Colon Carcinoma Metastatic in the Lung (tissue), 2 donors: ENCODE measurements around a stretch of chr3.

DNA sequence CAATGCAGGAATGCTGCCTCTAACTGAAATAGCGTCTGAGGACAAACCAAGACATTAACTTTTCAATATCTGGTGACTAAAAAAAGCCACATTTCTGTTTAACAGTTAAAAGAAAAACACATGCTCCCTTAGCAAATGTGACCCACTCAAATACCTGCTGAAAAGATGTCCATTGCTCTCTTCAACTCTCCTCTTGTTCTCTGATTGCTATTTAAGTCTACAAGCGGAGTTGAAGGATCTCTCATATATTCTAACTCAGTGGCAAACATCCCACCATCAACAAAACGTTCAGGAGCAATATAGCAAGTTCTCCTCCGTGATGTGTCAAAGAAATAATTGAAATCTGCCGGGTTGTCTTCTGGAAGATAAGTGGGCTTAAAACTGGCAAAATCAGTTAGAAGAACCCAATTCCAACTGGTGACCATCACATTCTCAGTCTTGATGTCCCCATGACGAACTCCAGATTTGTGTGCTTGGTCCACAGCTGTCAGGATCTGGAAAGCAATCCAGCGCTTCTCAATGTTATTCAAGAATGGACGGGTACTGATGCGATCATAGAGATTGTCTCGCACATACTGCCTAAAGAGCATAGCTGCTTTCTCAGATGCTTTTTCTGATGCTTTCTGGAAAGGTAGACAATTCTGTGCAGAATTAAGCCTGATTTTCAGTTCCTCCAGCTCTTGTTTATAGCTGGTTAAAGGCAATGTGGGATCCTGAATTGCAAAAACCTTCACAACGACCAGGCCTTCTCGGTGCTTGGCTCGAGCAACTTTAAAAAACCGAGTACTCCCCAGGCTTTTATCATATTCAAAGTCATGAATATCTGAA, 2.1 kb downstream of the PIK3R4 start:
- PRO-cap, 2 experiments, result no peak in any of the 2 experiments

DNA sequence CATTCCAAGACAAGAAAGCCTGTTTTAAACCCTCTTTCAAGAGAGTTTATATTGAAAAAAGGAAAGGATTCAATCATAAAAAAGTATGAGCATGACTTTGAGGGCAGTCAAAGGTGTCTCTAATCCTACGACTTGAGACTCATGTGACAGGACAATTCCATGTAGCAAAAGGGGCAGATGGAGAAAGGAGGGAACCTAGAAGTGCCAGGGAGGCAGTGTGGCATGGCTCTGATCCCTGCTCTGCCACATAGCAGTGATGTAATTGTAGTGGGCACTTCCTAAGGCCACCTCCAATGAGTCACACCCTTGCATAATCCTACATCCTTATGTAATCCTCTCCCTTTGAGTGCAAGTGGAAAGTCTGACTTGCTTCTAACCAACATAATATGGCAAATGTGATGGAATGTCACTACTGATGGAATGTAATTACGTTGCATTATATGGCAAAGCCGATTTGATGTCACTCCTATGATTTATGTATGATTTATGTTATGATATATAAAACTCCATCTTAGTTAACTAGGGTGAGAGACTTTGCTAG, 73.0 kb upstream of the ATP2C1 start:
- PRO-cap, 2 experiments, result no peak in any of the 2 experiments

DNA sequence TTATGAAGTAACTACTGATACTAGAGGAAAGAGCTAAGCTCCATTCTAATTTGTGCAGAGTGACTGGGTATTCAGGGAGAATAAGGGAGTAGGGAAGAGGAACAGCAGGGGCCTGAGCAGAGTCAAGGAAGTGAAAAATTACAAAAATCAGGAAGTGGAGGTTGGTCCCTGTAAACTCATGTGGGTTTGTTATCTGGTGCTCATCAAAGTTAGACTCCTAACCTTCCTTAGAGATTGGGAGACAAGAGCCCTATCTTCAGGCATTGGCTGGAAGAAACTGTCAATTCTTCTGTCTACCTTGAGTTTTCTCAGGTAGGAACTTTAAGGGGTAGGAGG, 82.5 kb downstream of the NEK11 start:
- PRO-cap, 2 experiments, result no peak in any of the 2 experiments

- PRO-cap, 2 experiments, result no peak in any of the 2 experiments
Observed at GRCh38 chr3:131331973-131332459, 49.6 kb upstream of the NUDT16 start.

GRCh38 chr3:131526758-131527511, 24.2 kb upstream of the MRPL3 start:
- PRO-cap, 2 experiments, result no peak in any of the 2 experiments

GRCh38 chr3:132284562-132285011, 32.6 kb upstream of the ACP3 start:
- PRO-cap, 2 experiments, result no peak in any of the 2 experiments

DNA sequence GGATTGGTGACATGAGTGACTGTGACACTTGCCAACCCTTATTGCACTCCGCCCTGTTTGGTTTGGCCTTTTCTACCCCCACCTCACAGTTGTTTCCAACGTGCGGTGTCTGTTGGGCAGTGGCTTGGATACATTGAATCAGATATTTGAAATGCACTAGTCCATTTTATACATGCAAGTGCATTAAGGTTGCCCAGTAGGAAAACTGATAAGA, 1.9 kb downstream of the NPHP3 start:
- PRO-cap, 2 experiments, result no peak in any of the 2 experiments

- PRO-cap, 2 experiments, result no peak in any of the 2 experiments
Observed at GRCh38 chr3:133412766-133413064, 12.9 kb downstream of the BFSP2 start.

- PRO-cap, 2 experiments, result peak in 2 of 2 experiments; most common plus-strand start chr3:133806288 (in 1); most common minus-strand start chr3:133806296 (in 2)
Observed at GRCh38 chr3:133806152-133806928, 725 bp downstream of the SRPRB start.

GRCh38 chr3:133935560-133936349, 40.1 kb upstream of the RAB6B start:
- PRO-cap, 2 experiments, result no peak in any of the 2 experiments

DNA sequence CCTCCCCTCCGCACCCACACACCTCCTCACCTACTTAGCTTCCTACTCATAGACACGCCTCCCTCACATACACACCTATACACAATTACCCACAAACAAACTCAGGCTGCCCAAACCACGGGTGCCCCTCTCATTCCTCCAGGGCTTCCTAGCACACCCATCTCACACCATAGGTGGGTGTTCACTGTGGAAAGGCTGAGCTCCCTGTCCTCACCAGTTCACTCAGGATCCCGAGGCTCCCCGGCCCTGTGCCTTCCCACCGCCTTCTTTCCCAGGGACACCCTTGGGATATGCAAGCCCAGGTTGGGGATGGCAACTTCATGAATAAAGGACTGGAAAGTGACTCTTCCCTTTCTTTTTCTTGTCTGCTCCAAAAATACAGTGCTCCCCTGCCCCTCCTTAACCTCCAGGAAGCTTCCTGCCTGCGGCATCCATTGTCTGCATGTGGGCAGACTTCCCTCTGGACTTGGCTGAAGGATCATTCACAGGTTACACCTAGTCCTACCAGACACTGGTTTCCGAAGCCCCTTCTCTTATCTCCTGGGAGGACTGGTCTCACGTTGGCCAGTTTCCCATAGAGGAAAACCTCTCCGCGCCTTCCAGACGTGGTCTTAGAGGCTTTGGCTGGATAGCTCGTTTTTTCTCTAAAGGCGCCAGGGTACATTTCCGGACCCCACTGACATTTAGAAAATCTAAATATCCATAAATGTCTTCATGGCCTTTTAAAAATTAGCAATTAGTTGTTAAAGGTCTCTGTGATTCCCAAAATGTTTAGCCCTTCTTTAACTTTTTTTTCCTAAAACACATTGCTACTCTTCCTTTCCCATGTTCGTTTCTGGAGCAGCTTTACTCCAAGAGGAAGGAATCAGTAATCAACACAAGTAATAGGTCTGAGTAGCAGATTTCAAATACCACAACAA, 61.3 kb downstream of the SLCO2A1 start:
- PRO-cap, 2 experiments, result no peak in any of the 2 experiments

DNA sequence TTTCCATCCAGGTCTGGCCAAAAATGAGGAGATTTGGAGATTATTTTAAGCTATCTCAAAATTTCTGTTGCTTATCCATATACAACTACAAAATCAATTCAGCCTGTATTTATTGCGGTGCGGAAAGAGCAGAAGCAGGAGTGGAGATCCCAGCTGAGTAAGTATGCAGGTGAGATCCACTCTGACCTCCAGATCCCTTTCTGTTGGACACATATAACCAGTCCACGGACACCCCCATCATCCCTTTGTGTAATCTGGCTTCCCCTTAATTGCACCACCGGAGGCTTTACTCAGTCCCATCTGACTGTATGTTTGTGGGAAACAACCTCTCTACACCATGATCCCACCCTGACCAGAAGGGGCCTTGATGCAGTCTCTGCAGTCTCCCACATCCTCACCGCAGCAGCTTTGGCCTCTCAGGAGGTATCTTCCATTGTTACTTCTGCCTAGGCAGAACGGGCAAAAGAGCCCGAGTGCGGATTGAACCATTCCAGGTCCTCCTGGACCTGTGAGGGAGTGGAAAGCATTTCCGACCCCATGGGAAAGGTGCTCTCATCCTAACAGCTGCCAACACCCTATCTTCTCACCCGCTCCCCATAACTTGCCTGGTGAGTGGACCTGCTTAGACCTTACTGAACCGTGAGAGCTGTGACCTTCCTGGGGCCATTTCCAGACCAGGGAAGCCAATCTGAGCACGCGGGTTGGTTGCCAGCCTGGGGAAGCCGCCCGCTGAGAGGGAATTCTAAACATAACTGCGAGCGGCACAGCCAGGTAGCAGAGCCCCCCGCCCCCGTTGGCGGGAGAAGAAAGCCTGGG, 1.1 kb downstream of the SLCO2A1 start:
- PRO-cap, 2 experiments, result no peak in any of the 2 experiments

DNA sequence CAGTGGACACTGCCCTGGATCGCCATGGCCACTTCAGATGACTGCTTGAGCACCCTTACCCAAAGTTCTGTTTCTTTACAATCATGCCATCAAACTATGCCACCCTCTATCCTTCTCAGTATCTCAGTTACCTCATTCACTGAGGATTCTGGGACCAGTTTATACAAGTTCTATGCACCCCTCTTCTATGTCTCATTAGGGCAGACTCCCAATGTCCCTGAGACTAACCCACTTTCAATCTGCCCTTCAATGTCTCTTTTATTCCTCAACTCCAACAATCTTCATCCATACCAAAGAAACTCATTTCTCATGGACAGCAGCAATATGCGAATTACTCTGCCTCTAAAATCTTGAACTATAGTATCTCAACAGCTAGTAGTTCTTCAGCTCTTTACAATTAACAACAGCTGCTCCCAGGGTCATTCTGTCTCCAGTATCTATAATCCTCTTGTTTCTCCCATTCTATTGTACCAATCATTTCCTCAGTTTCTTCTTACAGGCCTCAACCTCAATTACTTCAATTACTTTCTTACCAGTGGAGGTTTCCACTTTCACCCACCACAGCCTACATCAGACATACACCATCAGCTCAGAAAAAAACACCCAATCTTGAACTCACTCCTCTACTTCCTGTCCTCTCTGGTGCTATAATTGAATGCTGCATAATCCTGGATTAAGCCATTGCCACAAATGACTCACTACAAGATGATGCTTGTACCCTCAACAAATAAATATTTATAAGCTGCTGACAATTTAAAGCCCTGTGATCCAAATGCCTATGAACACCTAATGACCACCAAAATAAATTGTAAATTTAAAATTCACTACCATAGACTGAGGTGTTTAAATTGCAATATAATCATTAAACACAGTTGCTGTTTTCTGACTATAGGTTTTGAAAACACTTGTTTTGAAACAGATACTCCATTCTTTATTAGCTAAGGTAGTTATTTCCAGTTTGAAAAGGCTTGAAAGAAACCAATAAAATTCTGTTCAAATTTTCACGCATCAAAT, 18.6 kb downstream of the RYK start:
- PRO-cap, 2 experiments, result no peak in any of the 2 experiments

DNA sequence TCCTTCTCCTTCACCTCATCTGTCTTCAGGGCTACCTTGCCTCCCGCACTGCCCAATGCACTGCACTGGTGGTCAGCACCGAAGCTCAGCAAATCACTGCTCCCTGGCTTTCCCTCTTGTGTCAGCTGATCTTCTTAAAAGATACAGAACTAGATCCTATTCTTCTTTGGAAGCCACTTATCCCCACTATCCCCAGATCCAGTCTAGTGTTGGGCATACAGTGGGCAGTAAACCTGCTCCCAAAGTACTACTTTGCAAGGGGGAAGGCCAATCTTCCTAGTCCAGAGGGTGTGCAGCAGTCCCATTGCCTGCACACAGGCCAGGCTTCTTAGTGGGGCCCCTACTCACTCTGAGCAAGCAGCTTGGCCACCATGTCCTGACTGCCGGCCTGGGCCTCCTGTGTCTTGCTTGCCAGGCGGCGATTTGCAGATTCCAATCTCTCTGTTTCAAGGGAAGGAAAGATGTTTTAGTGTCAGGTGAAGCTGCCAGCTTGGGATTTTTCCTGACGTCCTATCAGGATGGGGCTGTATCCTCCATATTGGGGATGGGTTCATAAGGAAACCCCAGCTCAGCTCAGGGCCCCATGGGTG, 8.7 kb downstream of the AMOTL2 start:
- PRO-cap, 2 experiments, result no peak in any of the 2 experiments

DNA sequence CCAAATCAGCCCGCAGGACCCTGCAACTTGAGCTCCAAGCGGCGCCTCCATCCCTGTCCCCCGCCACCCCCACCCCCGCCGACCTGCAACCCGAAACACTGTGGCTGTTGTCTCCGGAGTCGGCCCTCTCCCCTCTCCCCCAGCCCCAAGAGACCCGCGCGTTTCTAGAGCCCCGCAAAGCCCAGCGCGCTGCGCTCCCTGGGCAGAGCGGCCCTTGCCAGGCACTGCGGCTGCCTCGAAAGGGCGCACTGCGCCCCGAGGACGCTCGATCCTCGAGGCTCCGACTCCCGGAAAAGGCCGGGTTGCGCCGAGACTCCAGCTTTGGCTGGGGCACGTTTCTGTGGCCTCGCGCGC, 311 bp downstream of the AMOTL2 start:
- PRO-cap, 2 experiments, result peak in 1 of 2 experiments; most common minus-strand start position 296 of the sequence (in 1)

DNA sequence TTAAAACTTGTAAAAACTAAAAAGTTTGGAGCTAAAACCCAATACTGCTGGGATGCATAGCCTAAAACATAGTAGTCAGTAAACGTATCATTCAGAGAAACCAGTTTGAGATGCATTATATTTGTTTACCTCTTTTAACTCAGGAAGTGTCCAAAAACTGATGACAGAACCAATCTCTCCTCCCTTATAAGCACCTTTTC, 58.4 kb downstream of the CEP63 start:
- PRO-cap, 2 experiments, result no peak in any of the 2 experiments

DNA sequence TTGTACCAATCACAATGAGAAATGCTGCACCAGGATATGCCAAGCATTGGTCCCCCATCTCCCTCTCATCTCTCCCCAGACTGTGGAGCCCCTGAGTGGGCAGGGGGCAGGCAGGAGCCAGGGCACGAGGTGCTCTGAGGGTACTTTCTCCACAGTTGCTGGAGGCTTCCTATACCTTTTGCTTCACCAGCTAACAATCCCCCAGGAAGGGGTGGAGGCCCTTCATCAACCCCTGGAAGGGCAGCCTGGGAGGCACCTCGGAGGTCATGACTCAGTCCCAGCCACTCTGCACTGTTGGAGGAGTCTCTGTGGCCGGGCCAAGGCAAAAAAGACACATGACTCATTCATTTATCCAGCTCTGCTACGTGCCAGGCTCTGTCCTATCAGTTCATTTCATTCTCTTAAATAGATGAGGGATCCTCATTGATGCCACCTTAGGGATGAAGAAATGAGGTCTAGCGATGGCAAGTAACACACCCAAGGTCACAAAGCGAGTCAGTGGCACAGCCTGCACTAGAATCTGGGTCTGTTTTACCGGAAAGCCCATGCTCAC, 15.7 kb upstream of the KY start:
- PRO-cap, 2 experiments, result no peak in any of the 2 experiments

- PRO-cap, 2 experiments, result no peak in any of the 2 experiments
Observed at GRCh38 chr3:134809781-134810890, 15.1 kb downstream of the EPHB1 start.

DNA sequence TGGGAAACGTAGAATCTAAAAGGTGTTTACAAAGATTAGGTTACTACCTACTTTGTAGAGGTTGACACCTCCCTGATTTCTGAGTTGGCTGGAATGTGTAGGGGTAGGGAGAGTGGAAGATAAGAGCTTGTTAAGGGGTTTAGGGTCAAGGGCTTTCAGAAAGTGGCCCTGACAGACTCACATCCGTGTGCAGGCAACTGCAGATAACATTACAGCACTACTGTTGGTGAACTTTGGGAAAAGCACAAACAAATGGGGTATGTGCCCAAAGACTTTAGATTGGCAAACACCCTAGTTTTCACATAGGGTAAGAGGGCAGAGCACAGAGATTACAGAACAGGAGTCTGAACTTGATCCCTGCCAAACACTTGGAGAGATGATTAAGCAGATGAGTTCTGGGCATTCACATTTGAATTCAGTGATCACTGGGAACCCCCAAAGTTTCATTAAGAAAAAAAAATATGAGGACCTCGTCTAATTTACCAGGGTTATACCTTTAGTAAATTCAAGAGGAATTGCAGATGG, 375.7 kb downstream of the EPHB1 start:
- PRO-cap, 2 experiments, result no peak in any of the 2 experiments

DNA sequence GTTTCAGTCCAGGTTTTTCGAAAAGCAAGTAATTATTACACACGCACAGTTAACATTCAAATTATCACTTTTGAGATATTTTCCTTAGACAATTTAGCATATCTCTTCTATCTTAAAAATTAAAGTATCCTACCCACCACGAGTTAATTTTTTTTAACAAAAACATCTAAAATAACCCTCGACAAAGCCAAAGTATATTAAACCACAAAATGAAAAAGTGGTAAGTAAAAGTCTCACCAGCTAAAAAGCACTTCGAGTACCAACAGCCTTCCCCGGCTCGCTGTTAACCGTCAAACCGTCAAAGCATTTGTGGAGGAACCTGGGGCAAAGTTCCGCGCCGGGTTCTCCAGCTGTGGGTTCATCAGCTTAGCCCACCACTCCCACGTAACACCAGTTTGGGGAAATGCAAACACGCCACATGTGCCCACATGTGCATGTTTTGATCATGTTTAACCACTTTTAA, 1.9 kb downstream of the MSL2 start:
- PRO-cap, 2 experiments, result peak in 2 of 2 experiments; most common minus-strand start position 309 of the sequence (in 2)